Mucosa of descending colon (tissue), 1 donor: ENCODE measurements around a stretch of chr19.

DNA sequence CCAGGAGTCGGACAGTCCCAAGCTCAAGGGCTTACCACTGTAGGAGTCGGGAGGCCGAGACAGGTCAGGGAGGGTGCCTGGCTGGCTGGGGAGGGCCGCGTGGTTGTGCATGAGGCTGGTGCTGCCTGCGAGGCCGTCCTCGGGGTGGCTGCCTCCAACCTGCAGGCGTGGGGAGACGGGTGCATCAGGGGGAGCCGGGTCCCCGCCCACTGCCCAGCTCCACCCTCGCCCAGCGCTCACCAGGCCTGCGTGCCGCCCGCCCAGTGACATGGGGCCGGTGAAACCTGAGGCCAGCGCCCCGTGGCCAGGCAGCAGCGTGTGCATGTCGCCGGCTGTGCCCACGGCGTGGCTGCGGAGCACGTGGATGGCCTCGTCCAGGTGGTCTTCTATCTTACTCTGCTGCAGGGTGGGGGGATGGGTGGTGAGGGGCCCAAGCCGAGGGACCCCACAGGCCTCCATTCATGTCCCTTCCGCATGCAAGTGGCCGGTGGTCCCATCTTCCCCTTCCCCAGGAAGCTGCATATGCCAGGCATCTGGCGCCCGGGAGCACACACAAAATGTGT, 13.9 kb upstream of the UQCR11 start:
- PRO-cap = no peak

GRCh38 chr19:1725457-1726056, 27.7 kb upstream of the ONECUT3 start:
- PRO-cap = unidirectional peak, minus-strand start at chr19:1725719

DNA sequence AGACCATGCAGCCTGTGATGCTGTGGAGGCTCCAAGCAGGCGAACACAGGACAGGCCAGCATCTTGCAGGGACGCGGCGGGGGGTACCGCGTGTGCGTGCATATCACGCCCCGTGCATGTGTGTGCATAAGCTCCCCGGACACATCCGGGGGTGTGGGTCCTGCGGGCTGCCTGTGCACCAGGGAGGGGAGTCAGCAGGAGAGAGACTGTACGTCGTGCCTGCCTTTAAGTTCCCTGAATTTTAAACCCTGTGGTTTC, 16.6 kb downstream of the ADAT3 start:
- PRO-cap = no peak

DNA sequence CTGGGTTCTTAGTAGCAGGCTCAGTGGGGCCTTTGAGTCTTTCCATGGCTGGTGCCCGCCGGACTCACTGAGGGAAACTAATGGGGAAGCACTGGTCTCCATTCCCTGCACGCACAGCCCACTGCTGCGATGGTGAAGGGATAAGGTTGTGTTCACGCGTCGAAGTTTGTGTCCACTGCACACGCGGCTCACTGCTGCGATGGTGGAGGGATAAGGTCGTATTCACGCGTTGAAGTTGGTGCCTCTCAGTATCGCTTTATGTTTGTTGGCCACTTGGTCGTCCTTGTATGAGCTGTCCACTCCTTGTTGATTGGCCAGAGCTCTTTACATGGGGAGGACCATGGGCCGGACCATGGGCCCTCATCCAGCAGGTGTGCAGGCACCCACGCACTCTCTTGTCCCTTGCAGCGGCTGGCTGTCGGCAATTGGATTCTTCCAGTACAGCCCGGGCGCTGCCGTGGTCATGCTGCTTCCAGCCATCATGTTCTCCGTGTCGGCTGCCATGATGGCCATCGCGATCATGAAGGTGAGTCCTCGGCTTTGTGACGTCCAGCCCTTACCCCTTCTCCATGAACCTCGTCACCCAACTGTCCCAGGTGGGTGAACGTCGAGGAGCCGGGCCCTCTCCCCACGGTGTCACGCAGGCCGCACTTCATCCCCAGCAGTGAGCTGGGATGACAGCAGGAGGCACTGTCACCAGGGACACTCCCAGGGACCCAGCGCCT, 17.6 kb downstream of the ADAT3 start:
- PRO-cap = no peak

DNA sequence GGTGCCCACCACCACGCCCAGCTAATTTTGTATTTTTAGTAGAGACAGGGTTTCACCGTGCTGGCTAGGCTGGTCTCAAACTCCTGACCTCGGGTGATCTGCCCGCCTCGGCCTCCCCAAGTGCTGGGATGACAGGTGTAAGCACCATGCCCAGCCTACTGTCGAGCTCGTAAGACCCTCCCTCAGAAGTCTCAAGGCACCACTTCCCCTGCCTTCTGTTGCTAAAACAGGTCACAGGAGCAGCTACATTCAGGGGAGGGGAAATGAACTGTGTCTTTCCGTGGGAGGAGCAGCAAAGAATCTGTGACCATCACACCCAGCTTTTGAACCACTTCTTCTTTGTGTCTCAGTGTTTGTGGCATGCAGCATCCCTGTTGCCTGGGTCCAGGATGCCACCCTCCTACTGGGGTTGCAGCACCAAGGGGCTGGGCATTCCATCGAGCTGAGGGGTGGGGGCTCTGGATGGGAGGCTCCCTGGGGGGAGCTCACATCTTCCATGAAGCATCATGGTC, 7.8 kb upstream of the CSNK1G2 start:
- PRO-cap = no peak

- PRO-cap = bidirectional peak, plus-strand start at chr19:1943304, minus-strand start at chr19:1943260
These were observed 2.1 kb downstream of the CSNK1G2 start for GRCh38 chr19:1943131-1943463.

DNA sequence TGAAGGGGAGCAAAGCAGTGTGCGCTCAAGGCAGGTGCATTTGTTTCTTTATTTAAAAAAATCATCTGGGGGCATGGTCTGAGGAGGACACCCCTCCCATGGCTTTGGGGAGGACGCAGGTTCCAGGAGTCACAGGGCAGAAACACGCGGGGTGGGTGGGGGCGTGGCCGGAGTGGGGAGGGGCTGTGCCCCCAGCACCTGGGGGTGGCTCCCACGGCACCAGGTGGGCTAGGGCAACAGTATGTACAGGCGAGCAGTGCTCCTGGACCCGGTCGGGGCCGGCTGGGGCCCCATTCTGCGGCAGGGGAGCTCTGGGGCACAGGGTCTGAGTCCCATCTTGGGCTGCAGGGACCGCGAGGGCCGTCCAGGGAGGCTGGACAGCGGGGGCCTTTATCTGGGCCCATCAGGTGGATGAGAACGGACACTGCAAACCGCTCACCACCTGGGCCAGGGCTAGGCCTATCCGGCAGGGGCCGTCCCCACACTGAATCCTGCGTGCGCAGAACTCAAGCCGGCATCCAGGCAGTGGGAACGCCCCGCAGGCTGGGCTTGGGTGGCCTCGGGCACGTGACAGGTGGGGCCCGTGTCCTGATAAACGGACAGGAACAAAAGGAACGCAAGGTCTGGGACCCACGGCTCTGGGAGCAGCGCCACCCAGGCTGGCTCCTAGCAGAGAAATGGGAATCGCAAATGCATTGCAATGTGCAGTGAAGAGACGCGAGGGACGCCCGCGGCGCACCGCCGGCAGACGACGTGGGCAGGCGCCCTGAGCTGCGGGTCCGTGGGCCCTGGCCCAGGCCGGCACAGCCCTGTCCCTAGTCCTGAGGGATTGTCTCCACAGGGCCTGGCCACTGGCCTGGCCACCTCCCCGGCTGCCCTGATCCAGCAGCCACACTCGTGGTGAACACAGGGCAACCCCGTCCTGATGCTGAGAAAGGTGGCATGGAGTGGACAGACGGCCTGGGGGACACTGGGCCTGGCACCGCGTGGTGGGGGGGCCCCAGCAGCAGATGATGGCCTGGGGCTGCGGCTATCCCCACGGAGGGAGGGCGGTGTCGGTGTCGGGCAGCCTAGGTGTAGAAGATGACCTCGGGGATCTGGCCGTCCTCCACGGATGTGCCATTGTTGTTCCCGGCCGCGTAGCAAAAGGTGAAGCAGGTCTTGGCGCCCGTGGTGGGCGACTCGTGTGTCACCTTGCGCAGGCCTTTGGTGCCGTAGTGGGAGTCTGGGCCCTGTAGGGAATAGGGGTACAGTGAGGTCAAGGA, 29.7 kb downstream of the BTBD2 start:
- PRO-cap = no peak

DNA sequence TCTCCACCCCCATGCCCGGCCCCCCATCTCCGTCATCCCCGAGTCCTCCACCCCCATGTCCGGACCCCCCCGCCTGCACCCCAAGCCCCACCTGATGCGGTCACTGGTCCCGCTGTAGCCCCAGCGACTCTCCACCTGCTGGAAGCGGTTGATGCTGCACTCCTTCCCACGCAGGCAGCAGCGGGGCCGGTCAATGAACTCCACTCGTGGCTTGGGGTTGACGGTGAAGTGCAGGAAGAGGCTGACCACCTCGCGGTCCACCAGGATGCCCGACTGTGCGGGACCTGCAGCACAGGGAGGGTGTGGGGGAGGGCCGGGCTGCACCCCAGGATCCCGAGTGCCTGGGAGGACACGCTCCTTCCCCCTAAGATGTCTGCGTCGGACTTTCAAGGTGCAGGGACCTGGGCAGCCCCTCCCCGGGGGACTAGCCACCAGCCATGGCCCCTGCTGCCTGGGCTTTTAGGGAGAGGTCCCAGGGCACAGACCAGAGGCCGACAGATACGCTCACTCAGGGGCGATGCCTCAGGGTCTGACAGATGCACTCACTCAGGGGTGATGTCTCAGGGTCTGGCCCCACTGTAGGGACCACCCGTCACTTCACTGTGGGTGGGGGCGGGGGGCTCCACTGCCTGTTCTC, 28.0 kb downstream of the BTBD2 start:
- PRO-cap = no peak

- PRO-cap = no peak
These were observed 22.6 kb downstream of the BTBD2 start for GRCh38 chr19:1992808-1993389.

GRCh38 chr19:2016026-2016716, 657 bp upstream of the BTBD2 start:
- PRO-cap = unidirectional peak, plus-strand start at chr19:2016532

GRCh38 chr19:2021678-2022101, 6.2 kb upstream of the BTBD2 start:
- PRO-cap = no peak

DNA sequence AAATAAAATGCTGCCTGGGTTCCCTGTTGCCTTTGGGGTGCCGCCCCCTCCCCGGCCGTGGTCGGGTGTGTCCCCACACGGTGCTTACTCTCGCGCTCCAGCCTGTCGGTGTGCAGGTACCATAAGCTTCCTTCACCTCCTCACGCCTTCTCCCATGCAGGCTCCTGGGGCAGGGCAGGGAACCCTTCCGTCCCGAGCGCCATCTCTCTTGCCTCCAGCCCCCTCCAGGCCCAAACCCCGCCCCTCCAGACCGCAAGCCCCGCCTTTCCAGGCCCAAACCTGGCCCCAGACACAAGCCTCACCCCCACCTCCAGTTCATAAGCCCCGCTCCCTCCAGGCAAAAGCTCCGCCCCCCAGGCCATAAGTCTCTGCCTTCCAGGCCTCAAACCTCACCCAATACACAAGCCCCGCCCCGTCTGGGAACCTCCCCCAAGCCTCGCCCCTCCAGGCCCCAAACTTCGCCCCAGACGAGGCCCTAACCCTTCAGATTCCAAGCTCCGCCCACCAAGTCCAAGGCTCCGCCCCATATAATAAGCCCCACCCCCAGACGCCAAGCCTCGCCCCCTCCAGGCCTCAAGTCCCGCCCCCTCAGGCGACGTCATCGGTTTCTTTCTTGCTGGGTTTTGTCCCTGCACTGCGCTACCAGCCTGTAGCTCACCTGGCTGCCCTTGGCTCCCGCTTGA, 16.2 kb downstream of the MKNK2 start:
- PRO-cap = unidirectional peak, minus-strand start at position 222 of the sequence

- PRO-cap = no peak
These were observed 3.7 kb downstream of the MKNK2 start for GRCh38 chr19:2046996-2048009.

GRCh38 chr19:2048010-2048927, 2.8 kb downstream of the MKNK2 start:
- PRO-cap = unidirectional peak, plus-strand start at chr19:2048757

GRCh38 chr19:2050519-2051080, 444 bp downstream of the MKNK2 start:
- PRO-cap = no peak

GRCh38 chr19:2051711-2052829, 1.0 kb upstream of the MKNK2 start:
- PRO-cap = no peak

GRCh38 chr19:2075115-2075511, 21.0 kb downstream of the MOB3A start:
- PRO-cap = no peak

DNA sequence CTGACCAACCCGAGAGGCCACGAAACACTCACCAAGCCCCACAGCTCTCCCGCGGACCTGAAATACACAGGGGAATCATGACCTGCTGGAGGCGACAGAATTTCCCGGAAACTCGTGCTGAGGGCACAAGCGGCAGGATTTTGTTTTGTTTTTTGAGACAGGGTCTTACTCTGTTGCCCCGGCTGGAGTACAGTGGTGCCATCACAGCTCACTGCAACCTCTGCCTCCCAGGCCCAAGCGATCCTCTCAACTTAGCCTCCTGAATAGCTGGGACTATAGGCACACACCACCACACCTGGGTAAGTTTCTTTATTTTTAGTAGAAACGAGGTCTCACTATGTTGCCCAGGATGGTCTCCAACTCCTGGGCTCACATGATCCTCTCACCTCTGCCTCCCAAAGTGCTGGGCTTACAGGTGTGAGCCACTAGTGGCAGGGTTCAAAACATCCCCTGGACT, 17.5 kb downstream of the MOB3A start:
- PRO-cap = no peak

- PRO-cap = no peak
These were observed 1.3 kb downstream of the IZUMO4 start for GRCh38 chr19:2097962-2098425.

DNA sequence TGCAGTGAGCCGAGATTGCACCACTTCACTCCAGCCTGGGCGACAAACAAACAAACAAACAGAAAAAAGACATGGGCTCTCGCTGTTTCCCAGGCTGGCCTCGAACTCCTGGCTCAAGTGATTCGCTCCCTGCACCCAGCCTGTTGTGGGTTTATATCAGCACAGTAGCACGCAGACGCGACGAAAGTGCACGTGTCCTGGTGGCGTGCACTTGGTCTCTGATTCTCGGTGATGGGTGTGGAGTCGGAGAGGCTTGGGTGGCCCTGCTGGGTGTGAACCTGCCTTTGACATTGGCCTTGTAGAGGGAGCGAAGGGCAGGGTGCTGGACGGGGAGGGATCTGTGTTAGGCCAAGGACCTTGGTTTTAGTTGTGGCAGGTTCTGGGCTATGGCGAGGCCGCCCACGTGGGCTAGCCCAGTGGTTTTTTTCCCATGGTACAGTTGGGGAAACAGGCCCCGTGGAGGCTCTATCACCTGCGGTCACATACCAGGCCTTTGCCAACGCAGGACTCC, 16.1 kb downstream of the DOT1L start:
- PRO-cap = no peak